A375 (cell line): ENCODE measurements around a stretch of chr2.

DNA sequence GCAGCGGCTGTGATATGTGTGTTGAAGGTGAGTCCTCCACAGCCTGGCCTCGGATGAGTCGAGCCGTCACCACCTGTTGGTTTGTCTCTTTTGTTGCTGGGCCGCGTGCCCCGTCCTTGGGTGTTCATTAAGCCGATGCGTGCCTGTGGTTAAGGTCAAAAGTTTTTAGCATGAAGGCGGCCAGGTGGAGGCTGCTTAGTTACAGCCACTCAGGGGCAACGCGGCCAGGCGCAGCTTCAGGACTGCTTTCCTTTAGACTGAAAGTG is 26.7 kb upstream of the FAM240C start:
- RAMPAGE, long total RNA: no peak

GRCh38 chr2:241997553-241998121 is 97.4 kb upstream of the FAM240C start:
- RAMPAGE, long total RNA: no peak